Cerebellum (tissue), 5 donors: ENCODE measurements around the genes FOXN1 and SPAG5.

GRCh38 chr17:27551596-27552262 lies 79.3 kb upstream of the LGALS9 start:
- PRO-cap, 3 experiments = no peak in any of the 3 experiments
- RAMPAGE, long total RNA = no peak

DNA sequence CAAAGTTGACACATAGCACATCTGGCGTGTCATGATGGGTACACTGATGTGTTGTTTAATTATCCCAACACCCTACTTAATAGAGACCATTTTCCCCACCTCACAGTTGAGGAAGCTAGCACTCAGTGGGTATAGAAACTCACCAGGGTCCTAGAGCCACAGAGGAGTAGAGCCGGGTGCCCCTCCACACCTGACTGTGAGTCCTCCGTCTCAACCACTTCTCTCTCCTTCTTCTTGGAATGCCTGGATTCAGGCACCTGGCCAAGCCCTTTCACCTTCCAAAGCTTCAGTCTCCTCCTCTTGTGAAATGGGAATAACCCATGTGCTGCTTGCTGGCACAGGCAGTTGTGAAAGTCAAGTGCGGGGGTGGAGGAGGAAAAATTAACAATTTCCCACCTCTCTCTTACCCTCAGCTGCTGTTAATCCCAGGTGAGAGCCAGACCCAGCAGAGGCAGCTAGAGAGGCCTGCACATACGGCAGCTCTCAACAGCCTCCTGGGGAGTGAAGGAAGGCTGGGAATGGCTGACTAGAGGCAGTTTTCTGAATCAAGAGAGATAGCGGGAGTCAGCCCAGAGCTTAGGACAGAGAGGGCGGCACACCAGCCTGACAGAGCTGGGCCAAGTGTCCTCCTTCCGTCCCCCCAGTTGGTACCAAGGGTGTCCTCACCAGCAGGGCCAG lies 78.0 kb upstream of the LGALS9 start:
- PRO-cap, 3 experiments = no peak in any of the 3 experiments
- RAMPAGE, long total RNA = no peak

- PRO-cap, 3 experiments = no peak in any of the 3 experiments
- RAMPAGE, long total RNA = no peak
These were observed 53.1 kb upstream of the LGALS9 start for GRCh38 chr17:27577851-27578389.

DNA sequence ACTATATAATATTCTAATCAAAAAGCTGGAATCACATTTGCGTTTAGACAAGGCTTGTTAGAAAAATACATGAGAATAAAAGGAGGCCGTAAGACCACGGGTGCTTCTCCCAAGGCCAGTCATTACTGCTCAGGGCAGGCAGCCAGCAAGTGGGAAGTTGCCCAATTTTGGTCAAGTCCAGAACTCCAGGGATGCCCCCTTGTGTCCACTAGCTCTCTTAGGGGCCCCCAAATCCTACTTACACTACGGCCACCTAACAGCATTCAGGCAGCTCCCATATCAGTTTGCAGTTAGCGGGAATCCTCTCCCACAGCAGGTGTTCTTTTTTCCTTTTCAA lies 26.0 kb upstream of the LYRM9 start:
- PRO-cap, 3 experiments = no peak in any of the 3 experiments
- RAMPAGE, long total RNA = no peak

DNA sequence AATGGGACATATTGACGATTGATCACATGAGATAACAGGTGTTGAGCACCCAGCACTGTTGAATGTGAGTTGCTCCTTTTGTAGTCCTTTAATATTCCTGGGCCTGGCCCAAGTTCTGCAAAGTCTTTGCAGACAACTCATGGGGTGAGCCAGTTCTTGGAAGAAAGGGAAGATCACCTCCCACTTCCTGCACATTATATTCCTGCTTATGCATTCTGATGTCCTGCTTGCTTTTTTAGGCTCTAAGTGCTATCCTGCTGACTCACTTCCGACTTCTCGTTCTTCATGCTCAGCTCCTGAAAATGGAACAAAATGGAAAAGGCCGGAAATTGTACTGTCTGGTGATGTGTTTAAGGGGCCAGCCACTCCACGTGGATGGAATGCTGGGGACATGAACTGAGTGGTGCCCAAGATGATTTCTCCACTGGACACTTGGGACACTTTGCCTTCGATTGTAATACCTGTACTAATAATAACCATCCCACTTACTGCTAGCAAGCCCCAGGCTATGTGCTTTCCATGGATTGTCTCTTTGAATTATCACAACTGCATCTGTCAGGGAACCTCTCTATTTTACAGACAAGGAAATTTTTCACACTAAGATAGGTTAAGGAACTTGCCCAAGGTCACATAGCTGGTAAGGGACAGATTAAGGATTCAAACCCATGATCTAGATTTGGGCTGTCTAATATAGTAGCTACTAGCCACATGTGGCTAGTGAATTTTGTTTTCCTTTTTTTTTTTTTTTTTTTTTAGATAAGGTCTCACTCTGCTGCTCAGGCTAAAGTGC lies 8.1 kb upstream of the NLK start:
- PRO-cap, 3 experiments = no peak in any of the 3 experiments
- RAMPAGE, long total RNA = no peak

- PRO-cap, 3 experiments = no peak in any of the 3 experiments
- RAMPAGE, long total RNA = no peak
These were observed 129.7 kb downstream of the NLK start for GRCh38 chr17:28172145-28172699.

DNA sequence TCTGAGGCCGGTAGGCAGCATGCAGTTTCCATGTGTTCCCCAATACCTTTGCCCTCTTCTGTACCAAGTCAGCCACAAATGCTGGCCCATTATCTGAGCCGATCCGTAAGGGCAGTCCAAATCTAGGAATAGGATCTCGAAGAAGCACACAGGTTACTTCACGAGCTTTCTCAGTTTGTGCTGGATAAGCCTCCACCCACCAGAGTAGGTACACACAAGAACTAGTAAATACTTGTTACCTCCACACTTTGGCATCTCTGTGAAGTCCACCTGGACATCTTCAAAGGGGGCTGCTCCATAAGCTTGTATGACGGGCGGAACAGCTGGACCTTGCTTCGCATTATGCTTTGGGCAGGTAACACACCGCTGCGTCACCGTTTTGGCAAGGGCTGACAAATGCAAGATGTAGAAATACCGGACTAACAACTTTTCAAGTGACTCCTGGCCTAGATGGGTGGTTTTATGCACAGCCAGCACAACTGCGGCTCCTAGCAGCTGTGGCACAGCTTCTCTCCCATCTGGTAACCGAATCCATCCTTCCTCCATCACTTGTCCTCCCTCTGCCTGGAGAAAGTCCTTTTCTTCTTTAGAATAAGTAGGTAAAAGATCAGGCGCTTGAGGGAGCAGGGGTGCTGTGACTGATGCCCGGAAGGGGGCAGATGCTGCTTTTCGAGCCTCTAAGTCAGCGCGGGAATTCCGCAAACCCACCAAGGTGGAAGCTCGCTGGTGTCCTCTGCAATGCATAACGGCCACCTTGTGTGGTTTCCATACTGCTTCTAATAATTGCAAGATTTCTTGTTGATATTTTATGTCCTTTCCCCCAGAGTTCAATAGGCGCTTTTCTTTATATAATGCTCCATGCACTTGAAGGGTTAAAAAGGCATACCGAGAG lies 85.1 kb upstream of the TMEM97 start:
- PRO-cap, 3 experiments = no peak in any of the 3 experiments
- RAMPAGE, long total RNA = no peak

DNA sequence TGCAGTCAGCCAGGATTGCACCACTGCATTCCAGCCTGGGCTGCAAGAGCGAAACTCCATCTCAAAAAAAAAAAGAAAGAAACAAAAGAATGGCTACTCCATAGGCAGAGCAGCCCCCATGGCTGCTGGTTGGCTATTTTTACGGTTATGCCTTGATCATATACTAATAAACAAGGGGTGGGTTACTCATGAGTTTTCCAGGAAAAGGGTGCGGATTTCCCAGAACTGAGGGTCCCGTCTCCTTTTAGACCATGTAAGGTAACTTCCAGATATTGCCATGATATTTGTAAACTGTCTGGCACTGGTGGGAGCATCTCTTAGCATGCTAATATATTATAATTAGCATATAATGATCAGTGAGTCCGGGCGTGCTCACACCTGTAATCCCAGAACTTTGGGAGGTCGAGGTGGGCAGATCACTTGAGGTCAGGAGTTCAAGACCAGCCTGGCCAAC lies 76.1 kb upstream of the TMEM97 start:
- PRO-cap, 3 experiments = no peak in any of the 3 experiments
- RAMPAGE, long total RNA = no peak

- PRO-cap, 3 experiments = no peak in any of the 3 experiments
- RAMPAGE, long total RNA = no peak
These were observed 1.2 kb downstream of the IFT20 start for GRCh38 chr17:28333831-28334687.

DNA sequence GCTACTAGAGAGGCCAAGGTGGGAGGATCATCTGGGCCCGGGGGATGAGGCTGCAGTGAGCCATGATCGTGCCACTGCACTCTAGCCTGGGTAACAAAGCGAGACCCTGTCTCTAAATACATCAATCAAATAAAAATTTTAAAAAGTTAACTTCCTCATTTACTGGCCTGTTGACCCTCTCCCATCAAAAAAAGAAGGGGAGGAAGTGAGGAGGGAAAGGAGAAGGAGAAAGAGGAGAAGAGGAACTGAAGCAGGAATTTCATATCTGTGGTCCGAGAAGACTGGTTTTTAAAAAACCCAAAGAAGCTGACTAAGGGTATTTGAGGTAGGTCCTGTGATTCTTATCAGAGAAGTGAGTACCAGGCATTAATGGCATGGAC lies 2.1 kb downstream of the SLC46A1 start:
- PRO-cap, 3 experiments = no peak in any of the 3 experiments
- RAMPAGE, long total RNA = no peak

- PRO-cap, 3 experiments = no peak in any of the 3 experiments
- RAMPAGE, long total RNA = no peak
These were observed at the start of gene FOXN1 for GRCh38 chr17:28506153-28506546. Gene FOXN1, plus strand, starts transcription at chr17:28506348.

- PRO-cap, 3 experiments = no peak in any of the 3 experiments
- RAMPAGE, long total RNA = no peak
These were observed 1.6 kb downstream of the FOXN1 start for GRCh38 chr17:28507643-28508215.

GRCh38 chr17:28514296-28514824 lies 8.2 kb downstream of the FOXN1 start:
- PRO-cap, 3 experiments = no peak in any of the 3 experiments
- RAMPAGE, long total RNA = no peak

- PRO-cap, 3 experiments = peak in 1 of 3 experiments; most common plus-strand start chr17:28570850 (in 1); most common minus-strand start chr17:28570848 (in 1)
- RAMPAGE, long total RNA = no peak
These were observed 521 bp downstream of the PIGS start for GRCh38 chr17:28570674-28571331.

DNA sequence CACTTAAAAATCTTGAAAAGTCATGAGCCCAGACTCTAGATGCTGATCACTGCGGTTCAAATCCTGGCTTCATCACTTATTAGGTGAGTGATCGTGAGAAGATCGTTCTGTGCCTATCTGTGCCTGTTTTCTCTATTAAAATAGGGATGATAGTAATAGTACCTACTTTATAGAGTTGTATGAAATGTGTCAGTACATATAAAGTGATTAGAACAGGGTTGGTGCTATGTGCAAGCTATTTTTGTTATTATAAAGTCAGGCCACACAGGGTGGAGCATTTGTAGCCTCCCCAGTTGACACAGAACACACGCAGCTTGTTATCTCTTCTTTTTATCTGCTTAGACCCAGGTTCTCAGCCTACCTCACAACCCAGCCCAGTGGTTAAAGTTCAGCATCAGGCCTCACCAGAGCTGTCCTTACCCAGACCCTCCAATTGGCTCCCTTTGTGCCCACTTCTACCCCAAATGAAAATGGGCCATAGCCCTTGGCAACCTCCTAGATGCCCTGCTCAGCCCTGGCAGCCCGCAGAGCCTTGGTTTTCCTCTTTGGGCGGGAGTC lies 857 bp upstream of the PIGS start:
- PRO-cap, 3 experiments = no peak in any of the 3 experiments
- RAMPAGE, long total RNA = no peak

DNA sequence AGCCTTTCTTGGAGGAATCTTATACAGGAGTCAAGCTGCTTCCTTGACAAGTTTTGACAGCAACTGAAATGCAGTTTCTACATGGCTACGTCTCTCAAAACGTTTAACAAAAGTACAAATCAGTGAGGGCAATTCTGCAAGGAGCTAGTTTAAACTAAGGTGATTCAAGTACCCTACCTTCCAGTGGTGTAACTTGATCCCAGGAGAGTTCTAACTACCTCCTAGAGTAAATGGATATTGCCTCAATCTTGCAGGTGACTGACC lies 960 bp downstream of the SPAG5 start:
- PRO-cap, 3 experiments = no peak in any of the 3 experiments
- RAMPAGE, long total RNA = no peak

GRCh38 chr17:28598833-28599334 lies at the start of gene SPAG5:
Gene SPAG5, minus strand, starts transcription at chr17:28599025.
- PRO-cap, 3 experiments = peak in 3 of 3 experiments; most common plus-strand start chr17:28599170 (in 3); most common minus-strand start chr17:28599025 (in 2)
- RAMPAGE, long total RNA = no peak

DNA sequence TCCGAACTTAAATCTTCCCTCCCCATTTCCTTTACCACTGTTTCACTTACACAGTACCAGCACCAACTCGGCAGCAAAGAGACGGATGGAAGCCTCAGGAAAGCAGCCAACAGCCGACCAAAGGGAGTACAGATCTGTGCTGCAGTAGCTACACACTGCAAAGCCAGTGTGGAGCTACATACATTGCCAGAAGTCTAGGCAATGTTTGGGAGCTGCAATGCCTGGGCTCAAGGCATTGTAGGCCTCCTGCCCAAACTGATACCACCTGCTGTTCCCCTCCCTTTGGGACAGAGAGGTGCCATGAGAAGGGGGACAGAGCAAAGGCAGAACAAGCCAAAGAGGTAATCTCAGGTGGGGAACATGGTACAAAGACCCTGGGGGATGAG lies 1.8 kb downstream of the RSKR start:
- PRO-cap, 3 experiments = no peak in any of the 3 experiments
- RAMPAGE, long total RNA = no peak

- PRO-cap, 3 experiments = no peak in any of the 3 experiments
- RAMPAGE, long total RNA = no peak
These were observed 672 bp downstream of the RSKR start for GRCh38 chr17:28612989-28614036.

GRCh38 chr17:28675320-28675809 lies 13.4 kb downstream of the SUPT6H start:
- PRO-cap, 3 experiments = no peak in any of the 3 experiments
- RAMPAGE, long total RNA = no peak